Colonic mucosa (tissue), 1 donor: ENCODE measurements around a stretch of chr17.

DNA sequence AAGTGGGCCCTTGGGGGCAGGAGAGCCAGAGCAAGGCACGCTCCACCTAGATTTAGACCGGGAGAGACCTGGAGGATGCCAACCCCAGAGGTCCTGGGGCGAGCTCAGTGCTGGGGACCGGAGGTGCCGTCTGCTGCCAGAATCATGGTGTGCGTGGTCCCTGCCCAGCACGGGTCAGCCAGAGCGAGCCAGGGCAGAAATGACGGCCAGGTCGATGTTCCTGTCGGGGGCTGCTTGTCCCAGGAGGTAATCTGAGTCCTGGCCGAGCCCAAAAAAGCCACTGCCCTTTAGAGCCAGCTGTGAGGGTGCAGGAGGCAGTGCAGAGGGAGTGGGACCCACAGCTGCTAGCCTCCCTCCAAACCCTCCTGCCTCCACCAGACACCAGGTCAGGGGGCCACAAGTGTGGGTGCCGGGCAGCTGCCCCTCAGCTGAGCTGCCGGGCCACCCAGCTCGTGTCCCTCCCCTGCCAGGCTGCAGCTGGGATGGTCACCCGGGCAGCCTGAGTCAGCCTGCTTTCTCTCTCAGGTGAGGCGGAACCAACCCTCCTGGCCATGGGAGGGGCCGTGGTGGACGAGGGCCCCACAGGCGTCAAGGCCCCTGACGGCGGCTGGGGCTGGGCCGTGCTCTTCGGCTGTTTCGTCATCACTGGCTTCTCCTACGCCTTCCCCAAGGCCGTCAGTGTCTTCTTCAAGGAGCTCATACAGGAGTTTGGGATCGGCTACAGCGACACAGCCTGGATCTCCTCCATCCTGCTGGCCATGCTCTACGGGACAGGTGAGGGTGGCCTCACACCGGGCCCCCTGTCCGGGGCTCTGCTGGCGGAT is 6.8 kb downstream of the SLC16A3 start:
- PRO-cap = no peak

DNA sequence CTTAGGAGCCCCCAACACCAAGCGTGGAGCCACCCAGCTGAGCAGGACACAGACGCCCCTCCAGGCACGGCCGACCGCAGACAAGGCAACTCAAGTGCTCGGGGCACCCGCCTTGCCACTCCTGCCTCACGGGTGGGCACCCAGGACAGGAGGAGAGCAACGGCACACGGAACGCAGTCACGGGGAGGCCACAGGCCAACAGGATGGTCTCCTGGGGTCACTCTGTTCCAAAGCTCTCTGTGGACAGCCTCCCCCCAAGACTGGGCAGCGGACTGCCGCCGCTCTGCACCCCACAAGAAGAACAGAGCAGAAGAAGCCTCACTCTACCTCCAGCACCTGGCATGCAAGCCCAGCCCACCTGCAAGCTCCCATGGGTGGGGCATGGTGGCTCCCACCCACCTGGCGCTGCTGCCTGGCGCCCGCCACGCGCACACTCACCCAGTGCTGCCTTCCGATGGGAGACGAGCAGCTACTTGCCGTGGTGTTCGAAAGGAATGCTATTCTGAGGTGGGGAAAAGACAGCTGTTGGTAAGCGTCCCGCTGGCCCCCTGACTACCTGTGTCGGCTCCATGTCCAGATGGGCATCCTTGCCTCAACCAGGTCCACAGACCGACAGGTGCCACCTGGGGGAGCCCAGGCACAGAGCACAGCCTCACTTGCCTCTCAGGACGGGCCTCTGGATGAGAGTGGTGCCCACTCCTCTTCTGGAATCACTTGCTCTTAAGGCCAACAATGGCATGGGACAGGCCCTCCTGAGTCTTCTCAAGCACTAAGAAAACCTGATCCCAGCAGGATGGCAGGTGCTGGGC is 16.9 kb downstream of the SLC16A3 start:
- PRO-cap = no peak

DNA sequence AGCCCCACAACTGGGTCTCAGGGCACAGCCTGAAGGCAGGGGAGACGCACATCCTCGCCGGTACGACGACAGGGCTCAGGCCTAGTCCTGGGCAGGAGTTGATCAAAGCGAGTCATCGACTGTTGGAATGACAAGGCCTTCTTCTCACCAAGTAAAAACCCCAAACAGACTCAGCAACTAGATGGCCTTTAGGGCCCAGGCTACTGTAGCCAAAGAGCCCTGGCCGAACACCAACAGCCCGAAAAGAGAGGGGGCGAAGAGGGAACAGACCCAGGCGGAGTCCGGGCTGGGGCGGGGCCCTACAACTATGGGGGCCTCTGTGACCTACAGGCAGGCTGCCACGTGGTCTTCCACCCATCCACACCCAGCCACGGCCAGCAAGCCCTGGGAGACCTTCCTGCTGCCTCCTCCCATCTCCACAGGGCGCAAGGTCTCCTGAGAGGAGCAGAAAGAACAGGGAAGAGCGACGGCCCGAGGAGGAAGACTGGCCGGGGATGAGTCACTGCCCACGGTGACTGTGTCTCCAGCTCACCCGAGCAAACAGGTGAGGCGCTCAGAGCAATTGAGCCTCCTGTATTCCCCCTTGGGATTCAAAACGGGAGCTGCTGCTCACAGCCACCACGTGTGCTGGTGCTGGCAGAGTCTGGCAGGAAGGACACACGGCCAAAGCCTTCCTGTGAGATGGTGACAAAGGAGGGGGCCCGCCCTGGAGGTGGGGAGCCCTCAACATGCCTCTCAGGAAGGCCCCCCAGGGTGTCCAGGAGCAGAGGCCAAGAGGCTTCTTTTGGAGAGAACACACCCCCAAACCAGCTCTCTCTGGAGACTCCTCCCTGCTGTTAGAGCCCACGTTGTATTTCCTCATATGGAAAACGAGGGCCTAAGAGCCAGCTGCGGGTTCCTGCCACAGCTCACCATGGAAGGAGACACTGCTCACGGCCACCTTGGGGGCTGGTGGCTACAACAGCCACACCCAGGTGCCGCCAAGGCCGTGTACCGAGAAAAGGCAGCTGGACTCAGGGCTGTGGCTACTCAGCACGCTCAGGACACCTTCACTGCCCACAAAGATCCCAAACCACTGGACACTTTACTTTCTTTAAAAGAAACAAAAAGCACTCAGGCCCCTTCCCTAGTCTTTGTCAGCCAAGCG is 17.9 kb downstream of the SLC16A3 start:
- PRO-cap = no peak

GRCh38 chr17:82303242-82303665 is 14.2 kb downstream of the CD7 start:
- PRO-cap = bidirectional peak, plus-strand start at chr17:82303570, minus-strand start at chr17:82303509

DNA sequence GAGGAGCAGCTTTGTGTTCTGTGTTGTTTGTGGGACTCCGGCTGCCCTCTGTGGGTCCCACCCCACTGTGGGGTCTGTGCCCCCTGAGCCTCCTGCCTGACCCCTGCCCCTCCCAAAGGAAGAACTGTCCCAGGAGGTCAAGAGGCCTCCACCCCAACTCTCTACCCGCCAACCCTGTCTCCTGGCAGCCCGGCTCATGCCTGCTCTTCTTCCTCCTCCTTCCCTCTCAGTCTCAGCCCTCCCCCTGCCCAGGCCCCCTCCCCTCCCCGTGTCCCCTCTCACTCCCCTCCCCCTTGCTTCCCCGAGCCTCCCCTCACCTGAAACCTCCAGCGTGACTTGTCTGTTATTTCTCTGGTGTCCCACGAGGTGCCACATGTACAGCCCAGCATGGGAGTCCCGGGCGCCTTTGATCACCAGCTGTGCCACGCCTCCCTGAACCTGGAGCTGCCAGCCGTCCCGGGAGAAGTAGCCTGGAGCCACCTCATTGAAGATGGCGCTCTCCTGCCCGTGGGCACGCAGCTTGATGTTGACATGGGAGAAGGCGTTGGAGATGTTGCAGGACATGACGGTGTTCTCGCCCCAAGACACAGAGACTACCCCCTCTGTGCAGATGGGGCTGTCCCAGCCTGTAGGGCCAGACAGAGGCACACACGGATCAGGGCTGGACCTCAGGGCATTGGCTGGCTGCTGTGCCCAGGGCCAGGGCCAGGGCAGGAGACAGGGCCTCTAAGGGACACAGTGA is 7.0 kb upstream of the CD7 start:
- PRO-cap = no peak

GRCh38 chr17:82325007-82325356 is 7.6 kb upstream of the CD7 start:
- PRO-cap = bidirectional peak, plus-strand start at chr17:82325231, minus-strand start at chr17:82325135

- PRO-cap = no peak
Observed at GRCh38 chr17:82327948-82328297, 5.6 kb downstream of the SECTM1 start.

- PRO-cap = no peak
Observed at GRCh38 chr17:82429377-82430282, 11.2 kb upstream of the OGFOD3 start.

DNA sequence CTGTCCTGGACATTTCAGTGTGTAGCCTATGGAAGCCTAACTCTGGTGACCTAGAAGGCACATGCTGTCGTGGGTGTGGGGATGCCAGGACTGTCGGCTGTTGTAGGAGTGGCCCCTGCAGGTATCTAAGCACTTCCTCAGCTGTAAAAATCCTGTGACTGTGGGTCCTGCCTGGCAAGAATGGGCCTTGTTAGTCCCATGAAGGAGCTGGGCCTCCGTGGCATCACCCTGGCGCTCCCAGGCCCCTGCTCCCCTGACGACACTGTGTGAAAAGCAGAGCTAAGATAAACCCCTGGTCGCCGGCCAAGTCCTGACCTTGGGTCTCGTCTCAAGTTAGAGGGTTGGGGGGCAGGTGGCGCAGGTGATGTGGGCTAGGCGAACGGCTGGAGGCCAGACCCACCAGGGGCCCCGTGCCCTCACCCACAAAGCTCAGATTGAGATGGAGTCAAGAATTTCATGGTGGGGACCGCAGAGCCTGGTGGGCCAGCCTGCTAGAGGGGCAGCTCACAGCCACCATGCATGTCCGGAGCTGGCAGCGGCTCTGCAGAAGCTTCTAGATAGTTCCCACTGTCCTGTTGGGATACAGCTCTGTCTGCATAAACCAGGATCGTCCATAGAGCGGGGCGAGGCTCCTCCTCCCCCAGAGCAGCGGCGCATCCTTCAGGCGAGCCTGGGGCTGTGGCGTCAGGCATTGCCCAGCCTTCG is 12.1 kb downstream of the CYBC1 start:
- PRO-cap = no peak

- PRO-cap = no peak
Observed at GRCh38 chr17:82496275-82496912, 23.1 kb upstream of the FOXK2 start.

- PRO-cap = no peak
Observed at GRCh38 chr17:82536832-82537437, 17.4 kb downstream of the FOXK2 start.

- PRO-cap = unidirectional peak, plus-strand start at chr17:82593378
Observed at GRCh38 chr17:82593111-82593969, 54.9 kb downstream of the WDR45B start.

- PRO-cap = no peak
Observed at GRCh38 chr17:82668410-82669112, 20.3 kb upstream of the WDR45B start.

- PRO-cap = unidirectional peak, minus-strand start at chr17:82703054
Observed at GRCh38 chr17:82702942-82703179, 4.4 kb upstream of the RAB40B start.

- PRO-cap = unidirectional peak, minus-strand start at chr17:82754724
Observed at GRCh38 chr17:82754436-82755447, 2.9 kb downstream of the TBCD start.

GRCh38 chr17:82885712-82886280 is 46.0 kb upstream of the ZNF750 start:
- PRO-cap = no peak

DNA sequence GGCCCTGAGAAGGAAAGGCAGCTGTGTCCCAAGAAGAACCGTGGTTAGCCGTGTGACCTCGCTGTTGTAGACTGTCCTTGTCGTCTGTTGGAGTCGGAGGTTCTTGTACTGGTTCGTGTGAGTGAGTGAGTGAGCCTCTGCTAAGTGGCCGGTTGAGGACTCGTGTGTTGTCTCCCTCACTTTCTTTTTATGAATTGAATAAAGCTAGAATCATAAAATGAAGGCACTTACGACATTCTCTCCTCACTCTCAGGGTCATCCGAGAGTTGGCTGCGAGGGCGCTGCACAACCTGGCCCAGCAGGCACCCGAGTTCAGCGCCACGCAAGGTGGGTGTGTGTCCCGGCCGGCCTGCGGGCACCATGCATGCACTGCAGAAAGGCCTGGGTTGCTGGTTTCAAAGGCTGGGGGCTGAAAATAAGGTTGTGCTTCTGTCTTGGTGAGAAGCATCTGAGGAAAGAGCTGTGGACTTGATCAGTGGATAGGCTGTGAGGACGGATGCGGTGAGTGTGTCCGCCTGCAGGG is 63.4 kb upstream of the ZNF750 start:
- PRO-cap = no peak

GRCh38 chr17:82909092-82910461 is 69.8 kb upstream of the ZNF750 start:
- PRO-cap = no peak

DNA sequence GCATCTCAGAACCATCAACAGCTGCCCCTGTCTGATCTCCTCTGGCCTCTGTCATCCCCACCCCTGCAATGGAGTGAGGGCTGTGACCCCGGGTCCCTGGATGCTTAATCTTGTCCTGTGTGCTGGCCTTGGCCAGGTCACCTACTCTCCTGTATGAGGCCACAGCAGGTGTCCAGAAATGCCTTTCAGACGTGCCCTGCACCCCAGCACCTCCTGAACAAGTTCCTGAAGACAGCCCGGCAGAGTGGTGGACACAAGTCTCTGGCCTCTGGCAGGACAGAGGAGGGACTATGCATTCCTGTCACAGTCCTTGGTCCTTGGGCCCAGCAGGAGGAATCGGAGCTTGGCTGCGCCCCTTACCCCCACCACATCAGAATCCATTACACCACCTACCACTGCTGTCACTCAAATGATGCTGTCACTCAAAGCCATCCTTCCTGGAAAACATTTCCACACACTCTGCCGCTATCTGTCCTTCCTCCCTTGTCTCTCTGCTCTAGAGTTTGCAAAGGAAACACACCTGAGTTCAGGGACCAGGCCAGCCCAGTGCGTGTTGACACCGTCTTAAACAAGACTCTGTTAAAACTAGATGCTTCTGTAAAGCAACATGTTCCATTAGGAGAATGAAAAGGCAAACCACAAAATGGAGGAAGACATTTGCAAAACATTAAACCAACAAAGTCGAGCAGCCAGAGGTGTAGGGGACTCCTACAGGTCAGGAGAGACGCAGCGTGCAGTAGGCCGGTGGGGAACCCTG is 104.0 kb downstream of the B3GNTL1 start:
- PRO-cap = no peak

DNA sequence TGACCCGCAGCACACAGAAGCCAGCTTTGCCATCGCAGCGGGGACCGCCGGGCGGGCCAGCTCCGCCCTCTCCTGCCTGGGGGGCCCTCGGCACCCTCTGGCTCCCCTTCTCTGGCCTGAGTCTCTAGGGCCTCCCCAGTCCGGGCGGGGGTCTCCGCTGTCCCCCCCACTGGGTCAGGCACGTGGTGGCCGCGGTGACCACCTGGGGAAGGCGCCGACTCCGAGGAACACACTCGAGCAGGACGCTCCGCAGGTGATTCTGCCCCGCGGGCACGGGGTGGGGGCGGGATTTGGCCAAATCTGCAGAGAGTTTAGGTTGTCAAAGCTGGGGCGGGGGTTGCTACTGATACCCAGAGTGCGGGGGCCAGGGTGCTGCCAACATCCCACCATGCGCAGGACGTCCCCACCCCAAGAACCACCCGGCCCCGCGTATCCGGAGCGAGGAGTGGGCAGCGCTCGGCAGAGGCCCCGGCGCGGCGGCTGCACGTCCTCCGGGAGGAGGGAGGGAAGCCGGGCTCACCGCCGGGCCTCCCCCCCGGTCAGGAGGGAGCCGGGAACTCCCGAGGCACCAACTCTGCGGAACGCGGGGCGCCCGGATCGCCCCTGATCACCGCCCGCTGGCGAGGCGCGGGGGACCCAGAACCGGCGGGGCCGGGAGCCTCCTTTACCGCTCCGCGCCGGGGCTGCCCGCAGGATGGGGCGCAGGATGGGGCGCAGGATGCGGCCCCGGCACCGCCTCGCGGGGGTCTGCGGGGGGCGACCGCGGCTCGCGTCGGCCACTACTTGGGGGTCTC is 701 bp upstream of the METRNL start:
- PRO-cap = no peak